HT1080 (cell line): ENCODE measurements around the genes OGT, PHKA1 and DMRTC1.

GRCh38 chrX:71463495-71463841 lies 69.4 kb upstream of the OGT start:
RAMPAGE:
- cytosol, long total RNA = no peak
- long total RNA = no peak
- nucleus, long total RNA = no peak

DNA sequence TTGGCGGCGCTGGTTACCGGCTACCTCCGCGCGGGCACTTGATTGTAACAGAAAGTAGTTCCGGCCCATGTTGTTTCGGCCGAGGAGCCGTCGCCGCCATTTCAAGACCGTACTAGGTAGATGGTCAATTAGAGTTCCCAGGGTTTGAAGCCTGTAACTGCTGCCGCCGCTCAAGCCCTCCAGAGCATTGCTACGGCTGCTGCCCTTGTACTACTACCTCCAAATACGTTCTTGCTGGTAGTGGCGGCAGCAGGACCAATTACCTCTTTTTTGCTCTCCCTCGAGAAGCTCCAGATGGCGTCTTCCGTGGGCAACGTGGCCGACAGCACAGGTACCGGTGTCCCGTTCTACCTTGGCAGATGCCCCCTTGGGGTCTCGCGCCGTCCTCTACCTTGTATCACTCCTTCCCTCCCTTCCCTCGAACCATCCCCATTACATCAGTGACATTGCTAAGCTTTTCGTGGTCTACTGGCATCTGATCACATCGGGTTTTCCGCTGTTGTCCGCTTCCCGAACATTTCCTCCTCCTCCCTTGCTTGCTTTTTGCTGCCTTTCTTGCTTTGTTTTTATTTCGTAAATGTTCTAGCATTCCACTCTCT lies at the start of gene OGT:
Gene OGT, plus strand, starts transcription at position 99 of the 599 bp plus-strand sequence.
RAMPAGE:
- cytosol, long total RNA = no peak
- long total RNA = start-site peak on the plus strand centred at position 84 of the sequence, 53 bp wide, 71 reads
- nucleus, long total RNA = start-site peak on the plus strand centred at position 116 of the sequence, 49 bp wide, 400 and 147 reads in 2 replicates

DNA sequence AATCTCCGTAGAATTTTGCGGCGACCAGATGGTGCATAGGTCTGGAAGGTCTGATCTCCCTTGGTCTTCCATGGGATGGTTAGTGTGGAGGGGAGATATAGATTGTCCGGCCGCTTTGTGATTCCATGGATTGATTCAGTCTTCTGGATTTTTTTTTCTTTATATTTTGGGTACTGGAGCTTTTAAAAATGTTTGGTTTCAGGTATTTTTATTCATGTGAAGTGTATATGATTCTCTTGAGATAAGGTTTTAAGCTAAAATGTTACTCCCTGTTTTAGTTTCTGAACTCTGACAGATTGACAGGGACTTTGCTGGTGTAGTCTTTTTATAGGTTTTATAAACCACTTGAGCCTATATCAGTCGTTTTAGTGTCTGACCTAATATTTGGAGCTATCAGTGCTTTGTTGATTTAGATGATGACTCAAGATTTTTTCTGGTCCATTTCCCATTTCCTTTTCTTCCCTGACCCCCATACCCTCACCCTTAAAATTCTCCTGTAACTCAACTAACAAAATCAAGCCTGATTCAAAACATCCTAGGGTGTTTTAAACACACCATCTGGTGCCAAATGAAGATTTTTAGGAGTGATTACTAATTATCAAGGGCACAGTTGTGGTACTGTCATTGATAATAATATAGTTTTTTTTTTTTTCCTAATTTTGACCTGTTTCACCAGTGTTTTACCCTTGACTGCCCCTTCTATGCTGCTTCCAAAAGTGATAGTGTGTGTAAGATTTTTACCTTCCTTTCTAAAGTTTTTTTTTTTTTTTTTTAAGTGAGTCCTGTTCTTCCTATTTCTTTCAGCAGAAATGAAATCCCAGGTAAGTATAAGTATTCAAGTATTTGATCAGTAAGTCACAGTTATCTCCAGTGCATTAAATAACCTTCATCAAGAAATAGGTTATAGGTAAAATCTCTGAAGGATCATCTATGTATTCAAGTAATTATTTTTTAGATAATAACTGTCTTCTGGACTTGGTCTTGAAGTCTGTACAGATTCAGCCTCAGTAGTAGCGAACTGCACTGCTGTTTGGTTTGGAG lies 3.9 kb upstream of the GCNA start:
RAMPAGE:
- cytosol, long total RNA = no peak
- long total RNA = no peak
- nucleus, long total RNA = no peak

RAMPAGE:
- cytosol, long total RNA = no peak
- long total RNA = no peak
- nucleus, long total RNA = no peak
Observed at GRCh38 chrX:71637743-71638360, 19.5 kb upstream of the CXCR3 start.

RAMPAGE:
- cytosol, long total RNA = no peak
- long total RNA = no peak
- nucleus, long total RNA = no peak
Observed at GRCh38 chrX:72062745-72063348, 118.7 kb upstream of the PIN4 start.

GRCh38 chrX:72108147-72108758 lies 73.3 kb upstream of the PIN4 start:
RAMPAGE:
- cytosol, long total RNA = no peak
- long total RNA = no peak
- nucleus, long total RNA = no peak

GRCh38 chrX:72347411-72347763 lies 41.7 kb upstream of the CITED1 start:
RAMPAGE:
- cytosol, long total RNA = no peak
- long total RNA = no peak
- nucleus, long total RNA = no peak

RAMPAGE:
- cytosol, long total RNA = no peak
- long total RNA = no peak
- nucleus, long total RNA = no peak
Observed at GRCh38 chrX:72713338-72714382, at the start of gene PHKA1. TSS of gene PHKA1 (minus strand) at chrX:72714306.

RAMPAGE:
- cytosol, long total RNA = no peak
- long total RNA = no peak
- nucleus, long total RNA = no peak
Observed at GRCh38 chrX:72943749-72944192, at the start of gene DMRTC1. TSS of gene DMRTC1 (minus strand) at chrX:72943837.

RAMPAGE:
- cytosol, long total RNA = no peak
- long total RNA = no peak
- nucleus, long total RNA = no peak
Observed at GRCh38 chrX:73852508-73853178, 289.6 kb downstream of the CHIC1 start.

DNA sequence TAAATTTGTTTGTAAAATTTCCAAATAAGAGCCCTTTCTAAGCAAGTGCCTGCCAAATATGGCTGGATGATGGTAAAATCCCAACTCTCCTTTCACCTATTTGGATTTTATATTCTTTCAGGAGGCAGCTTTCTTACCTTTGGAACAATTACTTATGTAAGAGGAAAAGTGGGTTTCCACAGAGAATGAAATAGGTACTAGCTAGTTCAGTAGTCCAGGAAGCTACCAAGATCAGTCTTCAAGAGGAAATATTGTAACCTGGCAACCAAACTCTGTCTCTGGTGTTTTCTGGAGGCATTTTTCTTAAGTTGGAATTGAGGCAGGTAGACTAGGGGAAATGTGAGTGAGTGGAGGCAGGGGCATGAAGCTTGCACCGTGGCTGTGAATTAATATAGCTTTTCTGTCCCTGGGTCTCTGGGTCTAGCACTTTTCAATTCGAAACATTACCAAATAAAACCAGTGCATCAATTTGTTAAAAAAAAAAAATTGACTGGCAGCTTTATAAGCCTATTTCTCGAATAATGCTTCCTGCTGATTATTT lies 362.9 kb upstream of the ZCCHC13 start:
RAMPAGE:
- cytosol, long total RNA = no peak
- long total RNA = no peak
- nucleus, long total RNA = no peak

GRCh38 chrX:74090564-74091240 lies 213.3 kb upstream of the ZCCHC13 start:
RAMPAGE:
- cytosol, long total RNA = no peak
- long total RNA = no peak
- nucleus, long total RNA = no peak

DNA sequence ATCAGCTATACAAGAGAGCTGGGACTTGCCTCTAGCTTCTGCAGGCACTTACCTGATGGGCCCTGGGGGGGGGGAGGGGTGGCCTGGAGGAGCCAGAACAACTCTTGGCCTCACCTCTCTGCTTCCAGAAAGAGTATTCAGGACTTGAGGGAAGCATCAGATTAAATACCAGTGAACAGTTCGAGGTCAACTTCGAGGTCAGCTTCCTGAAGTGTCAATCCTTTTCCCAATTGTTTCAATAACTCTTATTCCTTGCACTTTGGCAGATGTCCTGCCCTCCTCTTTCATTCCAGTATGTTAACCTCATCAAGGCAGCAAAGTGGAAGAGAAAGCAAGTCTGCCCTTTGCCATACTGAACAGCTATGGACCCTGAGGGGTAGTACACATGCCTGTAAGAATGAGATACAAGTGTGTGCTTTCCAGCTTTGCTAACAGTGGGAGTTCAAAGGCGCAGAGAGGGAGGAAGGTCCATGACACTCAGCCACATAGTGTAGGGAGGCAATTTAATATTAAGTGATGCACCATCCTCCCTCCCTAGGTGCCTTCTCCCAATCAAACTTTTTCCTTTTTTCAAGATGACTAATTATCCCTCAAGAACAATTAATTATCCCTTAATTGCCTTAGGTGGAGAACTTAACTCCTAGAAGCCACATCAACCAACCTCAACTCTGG lies 96.5 kb upstream of the ZCCHC13 start:
RAMPAGE:
- cytosol, long total RNA = no peak
- long total RNA = no peak
- nucleus, long total RNA = no peak

DNA sequence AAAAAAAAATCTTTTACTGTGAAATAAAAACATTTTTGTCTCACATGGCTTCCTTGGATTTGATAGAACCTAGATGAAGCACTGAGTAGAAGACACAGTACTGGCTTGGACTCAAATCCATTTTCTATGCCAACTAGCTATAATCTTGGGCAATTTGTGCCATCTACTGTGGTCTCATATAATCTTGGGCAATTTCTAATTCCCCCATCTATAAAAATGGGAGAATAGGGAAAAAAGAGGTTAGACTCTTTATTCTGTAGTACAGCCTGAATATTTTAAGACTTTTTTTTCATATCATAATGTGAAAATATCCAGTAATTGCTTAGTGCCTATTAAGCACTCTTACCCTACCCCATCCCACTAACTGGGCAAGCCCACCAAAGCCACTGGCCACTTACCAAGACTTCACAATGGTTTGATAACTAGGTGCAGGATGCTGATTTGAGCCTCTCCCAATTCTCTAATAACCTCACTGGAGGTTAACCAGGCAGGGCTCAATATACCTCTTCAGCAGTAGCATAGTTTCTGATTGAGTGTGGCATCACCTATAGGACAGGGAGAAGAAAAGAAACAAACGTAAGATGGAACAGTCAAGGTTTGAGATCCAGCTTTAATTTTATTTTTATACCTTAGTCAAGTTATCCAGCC lies 22.6 kb upstream of the ZCCHC13 start:
RAMPAGE:
- cytosol, long total RNA = no peak
- long total RNA = no peak
- nucleus, long total RNA = no peak

GRCh38 chrX:75004640-75005023 lies 79.4 kb upstream of the NEXMIF start:
RAMPAGE:
- cytosol, long total RNA = no peak
- long total RNA = no peak
- nucleus, long total RNA = no peak

RAMPAGE:
- cytosol, long total RNA = no peak
- long total RNA = no peak
- nucleus, long total RNA = no peak
Observed at GRCh38 chrX:77445778-77446755, 1.1 kb upstream of the FGF16 start.

DNA sequence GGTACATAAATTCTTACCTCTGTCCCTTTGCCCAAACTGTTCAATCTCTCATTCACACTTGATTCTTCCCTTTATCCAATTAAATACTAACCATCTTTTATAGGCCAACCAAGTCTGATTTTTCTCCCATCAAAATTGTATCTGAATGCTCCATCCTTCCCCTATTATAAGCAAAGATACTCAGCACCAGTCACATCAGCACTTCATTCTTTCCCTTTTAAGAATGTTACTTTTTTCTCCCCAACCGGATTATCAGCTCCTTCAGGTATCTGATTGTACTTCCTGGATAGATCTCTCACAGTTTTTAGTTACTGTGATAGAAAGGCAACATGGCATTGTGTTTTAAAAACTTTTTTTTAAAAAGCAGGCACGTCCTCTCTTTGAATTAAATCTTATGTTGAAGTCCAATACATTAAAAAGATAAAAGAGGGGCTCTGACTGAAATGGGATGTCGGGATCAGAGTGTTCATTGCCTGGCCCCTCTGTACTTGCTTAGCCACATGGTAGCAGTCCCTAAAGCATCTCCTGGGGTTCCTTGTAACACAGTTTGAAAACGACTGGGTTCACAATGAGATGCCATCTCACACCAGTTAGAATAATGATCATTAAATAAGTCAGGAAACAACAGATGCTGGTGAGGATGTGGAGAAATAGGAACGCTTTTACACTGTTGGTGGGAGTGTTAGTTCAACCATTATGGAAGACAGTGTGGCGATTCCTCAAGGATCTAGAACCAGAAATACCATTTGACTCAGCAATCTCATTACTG lies 107.6 kb downstream of the FGF16 start:
RAMPAGE:
- cytosol, long total RNA = no peak
- long total RNA = no peak
- nucleus, long total RNA = no peak

DNA sequence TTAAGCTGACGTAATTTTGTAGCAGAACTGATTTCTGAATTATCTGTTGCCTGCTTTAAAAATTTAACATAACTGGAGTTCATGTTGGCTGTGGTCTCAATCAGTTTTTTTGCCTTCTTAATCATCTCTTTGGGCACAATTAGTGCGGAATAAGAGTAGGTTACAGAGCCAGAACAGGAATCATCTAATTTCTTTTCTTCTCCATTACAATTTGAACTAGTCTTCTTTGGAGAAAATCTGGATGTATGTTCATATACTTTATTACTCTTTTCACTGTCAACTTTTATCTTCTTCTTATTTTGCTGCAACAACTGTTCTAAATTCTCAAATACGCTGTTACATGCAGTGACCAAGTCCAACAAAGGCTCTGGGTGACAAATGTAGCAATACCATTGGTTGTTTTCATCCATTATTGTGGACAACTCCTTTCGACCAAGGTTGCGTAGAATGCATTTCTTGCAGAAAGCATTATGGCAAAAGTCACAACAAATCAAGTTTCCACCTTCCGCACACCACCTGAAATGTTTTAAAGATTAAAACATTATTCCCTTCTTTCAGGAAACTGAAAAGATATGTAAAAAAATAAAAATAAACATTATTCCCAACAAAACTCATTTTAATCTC lies 101.8 kb downstream of the ATRX start:
RAMPAGE:
- cytosol, long total RNA = no peak
- long total RNA = no peak
- nucleus, long total RNA = no peak

RAMPAGE:
- cytosol, long total RNA = no peak
- long total RNA = no peak
- nucleus, long total RNA = no peak
Observed at GRCh38 chrX:78024336-78024687, 54.9 kb upstream of the PGAM4 start.

RAMPAGE:
- cytosol, long total RNA = no peak
- long total RNA = no peak
- nucleus, long total RNA = no peak
Observed at GRCh38 chrX:78107309-78107787, 3.3 kb downstream of the PGK1 start.